ENCODE measurements around a stretch of chr3.

GRCh38 chr3:62135859-62136291 lies 182.9 kb upstream of the C3orf14 start:
- PRO-cap = no peak

DNA sequence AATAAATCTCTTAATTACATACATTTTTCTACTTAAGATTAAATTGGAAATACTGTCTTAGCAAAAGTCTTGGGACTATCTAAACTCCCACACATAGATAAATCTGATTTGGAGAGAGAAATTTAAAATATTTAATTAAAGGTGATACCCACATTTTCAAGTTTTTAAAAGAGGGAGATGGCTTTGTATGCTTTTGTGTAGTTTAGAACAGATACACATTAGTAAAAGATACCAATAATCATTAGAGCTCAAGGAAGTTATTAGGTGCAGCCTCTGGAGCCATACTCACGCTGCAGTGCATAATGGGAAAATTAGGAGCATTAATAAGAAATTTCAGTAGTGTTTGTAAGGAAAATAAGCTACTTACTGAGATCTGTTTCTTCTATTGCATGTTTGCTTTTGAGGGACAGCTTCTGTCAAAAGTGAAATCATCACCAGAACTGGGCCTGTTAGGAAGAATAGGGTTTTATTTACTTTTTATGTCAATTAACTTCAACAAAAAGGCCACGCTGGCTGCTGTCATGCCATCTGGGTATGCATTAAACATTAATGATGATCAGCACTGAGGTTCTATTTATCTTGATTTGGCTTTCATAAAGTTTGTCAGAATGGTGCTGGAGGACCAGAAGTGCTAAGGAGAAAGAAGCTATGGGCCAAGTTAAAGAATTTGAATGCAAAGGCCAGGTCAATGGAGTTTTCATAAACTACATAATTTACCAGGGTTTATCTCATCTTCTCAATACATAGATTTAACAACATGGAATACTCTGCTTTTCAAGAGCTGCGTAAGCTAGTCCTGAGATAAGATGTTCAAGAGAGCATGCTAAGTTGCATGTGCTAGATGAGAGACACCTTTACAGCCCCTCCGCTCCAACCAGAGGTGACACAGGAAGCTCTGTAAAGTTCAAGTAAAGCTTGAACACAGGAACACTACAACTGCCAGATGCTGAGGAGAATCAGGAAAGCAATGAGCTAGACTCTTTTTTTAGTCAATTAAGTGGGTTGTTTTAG lies 24.2 kb upstream of the C3orf14 start:
- PRO-cap = no peak

DNA sequence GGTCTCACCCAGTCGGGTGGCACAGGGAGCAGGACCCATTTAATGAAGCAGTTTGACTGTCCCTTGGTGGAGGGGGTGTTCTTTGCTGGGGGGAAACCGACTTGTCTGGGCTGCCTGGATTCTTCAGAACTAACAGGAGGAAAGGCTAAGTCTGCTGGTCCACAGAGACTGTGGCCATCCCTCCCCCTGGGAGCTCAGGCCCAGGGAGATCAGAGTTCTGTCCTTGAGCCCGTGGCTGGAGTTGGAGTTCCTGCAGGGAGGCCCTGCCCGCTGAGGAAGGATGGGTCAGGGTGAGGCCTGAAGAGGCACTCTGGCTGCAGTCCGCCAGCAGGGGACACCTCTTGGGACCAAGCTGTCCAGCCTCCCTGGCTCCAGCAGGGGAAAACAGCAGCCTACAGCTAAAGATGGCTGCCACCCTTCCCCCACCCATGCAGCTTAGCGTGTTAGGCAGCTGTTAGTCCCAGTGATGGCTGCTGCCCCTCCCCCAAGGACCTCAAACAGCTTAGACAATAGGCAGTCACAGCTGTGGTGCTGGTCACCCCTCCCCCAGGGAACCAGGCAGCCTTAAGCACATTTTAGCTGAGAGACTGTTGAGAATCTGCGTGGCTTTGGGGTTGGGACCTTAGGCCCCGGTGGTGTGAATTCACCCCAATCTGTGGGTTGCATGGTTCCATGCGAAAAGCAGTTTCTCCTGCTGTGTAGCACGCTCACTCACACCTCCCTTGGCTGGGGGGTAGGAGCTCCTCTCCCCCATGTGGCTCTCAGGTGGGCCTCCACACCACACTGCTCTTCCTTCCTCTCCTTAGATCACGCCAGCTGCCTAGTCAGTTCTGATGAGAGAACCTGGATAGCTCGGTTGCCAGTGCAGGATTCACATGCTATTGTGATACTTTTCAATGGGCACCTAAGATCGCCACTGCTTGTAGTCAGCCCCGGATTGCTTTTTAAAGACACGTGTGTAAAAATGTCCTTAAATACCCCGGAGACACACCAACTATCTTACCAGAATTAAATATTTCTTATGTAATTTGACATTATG lies 140.4 kb upstream of the CADPS start:
- PRO-cap = no peak

- PRO-cap = no peak
Observed at GRCh38 chr3:63203446-63203653, 74.8 kb upstream of the SYNPR start.

DNA sequence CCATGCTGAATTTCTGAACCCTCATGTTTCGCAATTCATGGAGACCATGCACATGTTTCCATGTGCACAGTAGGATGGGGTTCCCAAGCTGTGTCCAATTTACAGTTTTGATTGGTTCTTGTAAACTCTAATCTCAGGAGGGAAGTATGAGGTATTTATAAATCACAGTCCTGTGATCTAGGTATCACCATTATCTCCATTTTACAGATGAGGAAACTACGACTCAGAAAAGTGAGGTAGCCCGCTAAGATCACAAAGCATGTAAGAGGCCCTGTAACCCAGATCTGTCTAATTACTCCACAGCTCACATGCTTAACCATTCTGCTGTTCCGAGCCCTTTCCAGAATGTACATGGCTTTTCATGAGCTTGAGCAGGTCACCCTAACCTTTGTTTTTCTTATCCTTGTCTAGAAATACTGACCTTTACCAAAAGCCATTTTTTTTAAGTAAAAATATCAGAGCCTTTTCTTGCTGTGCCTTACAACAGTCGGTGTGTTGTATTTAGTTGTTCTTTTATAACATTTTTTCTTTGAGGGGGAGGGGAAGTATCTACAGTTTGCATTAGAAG lies 56.6 kb downstream of the ATXN7 start:
- PRO-cap = no peak

DNA sequence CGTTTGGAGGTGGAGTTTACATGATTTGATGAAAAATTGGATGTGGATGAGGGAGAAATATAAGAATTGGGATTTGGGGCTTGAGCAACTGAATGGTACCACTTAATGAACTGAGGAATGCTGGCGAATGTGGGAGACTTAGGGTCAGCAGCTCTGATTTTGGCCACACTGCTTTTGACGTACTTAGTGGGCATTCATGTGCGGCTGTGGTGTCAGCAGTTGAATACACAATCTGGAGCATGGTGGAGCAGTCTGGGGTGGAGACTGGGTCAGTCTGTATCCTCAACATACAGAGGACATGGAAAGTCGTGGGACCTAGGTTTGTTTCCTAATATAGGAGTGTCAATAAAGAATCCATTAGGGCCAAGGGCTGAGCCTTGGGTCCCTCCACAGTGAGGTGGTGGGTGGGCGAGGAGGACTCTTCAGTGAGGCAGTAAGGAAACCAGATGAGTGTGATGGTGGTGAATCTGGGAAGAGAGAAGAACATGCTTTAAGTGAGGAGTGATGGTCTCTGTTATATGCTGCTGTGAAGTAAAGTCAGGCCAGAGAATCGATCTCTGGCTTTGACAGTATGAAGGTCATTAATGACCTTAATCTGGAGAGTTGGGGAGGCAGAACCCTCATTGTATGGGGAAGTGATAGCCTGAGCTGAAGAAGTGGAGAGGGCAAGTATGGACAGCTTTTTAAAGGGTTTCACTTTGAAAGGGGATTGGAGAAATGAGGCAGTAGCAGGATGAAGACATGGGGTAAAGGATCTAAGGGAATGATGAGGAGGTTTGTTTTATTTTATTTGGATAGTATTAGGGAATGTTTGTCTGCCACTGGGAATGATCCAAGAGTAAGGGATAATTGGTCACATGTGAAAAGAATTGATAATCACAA lies 60.7 kb downstream of the ATXN7 start:
- PRO-cap = no peak

DNA sequence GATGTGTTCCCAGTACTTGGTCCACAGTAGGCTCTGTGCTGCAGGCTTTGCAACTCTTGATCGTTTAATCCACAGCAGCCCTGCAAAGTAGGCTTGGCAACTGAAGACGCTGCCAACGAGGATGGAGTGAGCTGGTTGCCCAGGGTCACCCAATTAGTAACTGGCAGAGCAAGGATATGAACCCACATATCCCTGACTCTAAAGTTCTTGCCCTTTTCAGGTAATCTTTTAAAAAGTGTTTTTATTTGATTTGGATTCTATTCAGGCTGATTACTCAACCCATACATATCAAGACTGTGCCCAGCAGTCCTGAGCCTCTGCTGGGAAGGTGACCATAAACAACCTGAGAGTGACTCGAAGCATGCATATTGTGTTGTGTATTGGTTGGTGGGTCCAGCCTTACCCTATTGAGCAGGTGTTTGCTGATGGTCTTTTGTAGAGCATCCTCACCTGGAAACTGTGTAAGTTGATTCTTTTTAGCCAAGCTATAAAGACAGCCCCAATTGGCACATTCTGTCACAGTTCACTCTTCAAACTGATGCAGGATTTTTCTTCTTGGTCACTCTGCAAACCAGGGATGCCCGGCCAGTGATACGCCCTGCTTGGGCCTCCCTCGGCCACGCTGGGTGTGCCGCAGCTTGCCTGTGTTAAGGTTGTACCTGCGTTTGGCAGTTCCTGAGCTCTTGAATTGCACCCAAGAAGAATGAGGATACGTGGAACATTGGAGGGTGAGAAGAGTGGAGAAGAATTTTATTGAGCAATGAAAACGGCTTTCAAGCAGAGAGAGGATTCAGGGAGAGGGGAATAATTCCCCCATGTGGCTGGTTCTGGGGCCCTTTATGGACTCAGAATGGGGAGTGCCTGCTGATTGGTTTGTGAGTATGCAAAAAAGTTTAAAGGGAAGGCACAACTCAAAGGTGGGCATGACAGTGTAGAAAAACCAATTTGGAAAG lies 50.0 kb downstream of the PSMD6 start:
- PRO-cap = no peak

- PRO-cap = no peak
Observed at GRCh38 chr3:63979387-63980341, 43.6 kb downstream of the PSMD6 start.

- PRO-cap = no peak
Observed at GRCh38 chr3:64004045-64004720, 19.1 kb downstream of the PSMD6 start.

DNA sequence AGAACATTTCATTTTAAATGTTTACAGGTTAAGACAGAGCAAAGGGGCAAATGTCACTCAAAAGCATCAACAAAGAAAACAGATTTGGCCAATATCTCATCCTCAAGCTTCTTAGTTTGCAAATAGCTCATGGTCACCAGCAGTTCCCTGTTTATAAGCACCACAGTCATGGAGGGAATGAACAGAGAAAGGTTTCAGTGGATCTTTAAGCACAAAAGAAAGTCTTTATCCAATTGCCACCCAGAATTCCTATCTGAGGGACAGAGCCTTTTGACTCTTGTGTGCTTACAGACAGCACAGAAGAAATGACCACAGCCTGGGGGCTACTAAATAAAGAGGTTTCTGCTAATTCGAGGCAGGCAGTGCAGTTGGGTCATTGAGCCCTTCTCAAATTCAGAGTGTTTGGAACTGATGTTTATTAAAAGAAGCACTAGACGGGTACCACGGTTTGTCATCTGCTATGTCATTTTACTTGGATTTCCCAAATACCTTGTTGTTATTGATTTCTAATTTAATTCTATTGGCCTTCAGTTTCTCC lies 3.7 kb downstream of the PRICKLE2 start:
- PRO-cap = no peak

- PRO-cap = unidirectional peak, minus-strand start at chr3:64268142
Observed at GRCh38 chr3:64267416-64268731, 42.6 kb upstream of the PRICKLE2 start.

DNA sequence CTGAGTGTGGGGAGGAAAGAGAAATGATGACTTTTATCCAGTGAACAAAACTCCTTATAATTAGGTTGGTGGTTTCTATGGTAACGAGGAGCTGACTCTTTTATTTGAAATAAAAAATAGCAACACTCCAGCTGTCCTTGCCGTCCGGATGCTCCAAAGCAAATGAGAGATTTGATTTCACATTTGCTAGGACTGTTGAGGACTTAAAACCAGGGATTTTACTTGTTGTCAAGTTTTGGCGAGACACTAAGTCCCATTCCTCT lies 154.0 kb upstream of the PRICKLE2 start:
- PRO-cap = no peak

GRCh38 chr3:64642283-64642892 lies 45.4 kb downstream of the ADAMTS9 start:
- PRO-cap = no peak

GRCh38 chr3:64684630-64685617 lies 2.9 kb downstream of the ADAMTS9 start:
- PRO-cap = bidirectional peak, plus-strand start at chr3:64685114, minus-strand start at chr3:64685081; bidirectional peak, plus-strand start at chr3:64685575, minus-strand start at chr3:64685571

DNA sequence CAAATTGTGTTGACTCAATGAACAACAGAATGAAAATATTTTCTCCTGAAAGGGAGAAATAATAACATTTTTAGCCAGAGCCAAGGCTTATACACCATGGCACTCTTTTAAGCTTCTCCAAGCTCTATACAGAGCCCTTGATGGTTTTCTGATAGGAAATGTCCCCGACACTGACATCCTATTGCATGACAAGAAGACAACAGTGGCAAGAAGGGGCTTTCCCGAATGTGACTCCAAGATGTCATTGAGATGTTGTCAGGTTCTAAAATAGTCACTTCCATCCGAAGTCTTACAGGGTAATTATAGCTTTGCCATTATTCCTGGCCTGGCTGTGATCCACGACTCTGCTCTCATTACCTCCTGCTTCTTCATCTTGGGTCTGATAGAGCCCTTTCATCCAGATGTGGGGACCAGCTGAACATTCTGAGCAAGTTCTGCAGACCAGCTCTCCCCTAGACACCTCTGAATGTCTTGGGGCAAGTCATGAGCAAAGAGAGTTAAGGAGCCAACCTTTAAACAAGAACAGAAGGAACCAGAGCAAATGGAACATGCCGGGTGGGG lies 40.6 kb upstream of the ADAMTS9 start:
- PRO-cap = unidirectional peak, plus-strand start at position 317 of the sequence

DNA sequence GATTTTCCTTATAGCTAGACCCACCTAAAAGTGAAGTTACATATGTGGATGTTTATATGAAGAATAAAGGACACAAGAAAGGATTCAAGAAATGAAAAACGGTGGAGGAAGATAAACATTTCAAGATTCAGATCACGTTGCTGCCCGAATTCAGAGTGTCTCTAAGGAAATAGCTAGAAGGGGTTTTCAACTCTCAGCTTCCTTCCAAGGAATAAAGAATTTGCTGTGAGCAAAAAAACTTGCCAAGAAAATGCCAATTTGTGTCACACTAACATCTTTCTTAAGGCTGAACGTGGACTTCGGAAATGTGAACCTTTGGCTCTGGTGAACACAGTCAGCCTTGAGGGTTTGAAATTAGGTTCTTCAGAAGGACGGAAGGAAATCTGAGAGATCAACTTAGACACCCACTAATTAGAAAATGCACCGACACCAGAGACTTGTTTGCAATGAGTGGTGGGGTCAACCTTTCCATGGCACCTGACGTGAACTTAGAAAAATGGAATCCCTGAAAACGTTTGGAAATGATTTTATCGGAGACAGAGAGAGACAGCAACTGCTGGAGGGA lies 269.2 kb upstream of the ADAMTS9 start:
- PRO-cap = no peak

DNA sequence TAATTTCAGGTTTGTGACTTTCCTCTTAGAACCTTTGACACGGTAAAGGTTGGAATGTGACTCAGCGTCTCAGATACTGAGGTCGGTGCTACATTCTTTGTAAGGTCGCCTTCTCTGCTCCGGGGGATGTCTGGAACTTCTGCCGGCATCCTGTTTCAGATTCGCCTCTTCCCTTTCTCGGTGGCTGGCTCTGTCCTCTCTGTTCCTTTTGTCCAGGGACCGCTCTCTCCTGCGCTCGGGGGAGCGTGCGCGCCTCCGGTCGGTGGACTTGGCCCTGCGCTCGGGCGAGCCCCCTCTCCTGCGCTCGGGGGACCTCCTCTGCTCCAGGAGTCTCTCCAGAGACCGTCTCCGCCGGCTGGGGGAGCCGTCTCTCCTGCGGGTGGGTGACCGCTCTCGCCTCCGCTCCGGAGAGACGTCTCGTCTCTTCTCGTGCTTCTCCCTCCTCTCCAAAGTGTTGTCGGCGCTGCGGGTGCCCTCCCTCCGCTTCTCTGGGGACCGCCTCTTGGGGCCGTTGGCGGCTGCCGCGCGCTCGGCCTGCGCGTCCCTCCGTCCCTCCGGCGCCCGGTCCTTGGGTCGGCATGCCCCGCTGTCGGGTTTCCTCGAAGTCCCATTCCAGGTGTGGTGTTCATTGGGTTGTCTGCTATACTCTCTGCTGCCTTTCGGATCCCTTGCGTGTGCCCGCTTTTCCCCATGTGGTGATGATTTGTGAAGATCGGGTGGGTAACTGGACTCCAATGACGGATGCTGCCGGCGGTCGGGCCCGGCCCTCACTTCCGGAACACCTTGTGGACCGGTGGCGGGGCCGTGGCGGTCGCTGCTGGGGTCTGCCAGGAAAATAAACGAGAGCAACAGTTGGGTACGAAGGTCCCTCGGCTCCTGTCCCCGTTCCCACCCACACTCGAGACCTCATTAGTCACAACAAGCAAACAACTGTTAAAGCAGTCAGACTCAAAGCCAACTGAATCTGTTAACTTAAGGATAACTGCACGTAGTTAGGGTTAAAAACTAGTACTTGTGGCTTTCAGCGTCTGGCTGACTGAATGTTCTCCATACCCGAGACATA lies 668.8 kb upstream of the ADAMTS9 start:
- PRO-cap = no peak

GRCh38 chr3:65581582-65582541 lies 456.9 kb downstream of the MAGI1 start:
- PRO-cap = no peak

GRCh38 chr3:65589284-65590415 lies 449.1 kb downstream of the MAGI1 start:
- PRO-cap = no peak

DNA sequence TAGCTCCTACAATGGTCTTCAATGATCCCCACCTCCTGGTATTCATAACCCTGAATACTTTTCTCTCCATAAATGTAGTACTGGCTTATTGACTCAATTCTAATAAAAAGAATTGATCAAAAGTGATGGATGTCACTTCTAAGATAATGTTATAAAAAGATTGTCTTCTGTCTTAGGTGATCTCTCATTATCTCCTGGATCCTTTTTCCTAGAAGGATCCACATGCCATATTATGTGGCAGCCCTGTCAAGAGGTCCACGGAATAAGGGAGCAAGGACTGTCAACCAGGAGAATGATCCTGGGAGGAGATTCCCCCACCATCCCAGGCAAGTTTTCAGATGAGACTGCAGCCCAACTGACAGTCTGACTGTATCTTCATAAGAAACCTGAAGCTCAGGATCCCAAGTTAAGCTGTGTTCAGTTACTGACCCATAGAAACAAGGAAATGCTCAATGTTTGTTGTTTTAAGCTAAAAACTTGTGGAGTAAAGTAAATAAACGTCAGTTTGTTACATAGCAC lies 195.6 kb downstream of the MAGI1 start:
- PRO-cap = no peak

Data from left lung (tissue), 1 donor.